Bronchus (tissue), 1 donor: ENCODE results near the genes ADAT2, LTV1 and ZC2HC1B.

DNA sequence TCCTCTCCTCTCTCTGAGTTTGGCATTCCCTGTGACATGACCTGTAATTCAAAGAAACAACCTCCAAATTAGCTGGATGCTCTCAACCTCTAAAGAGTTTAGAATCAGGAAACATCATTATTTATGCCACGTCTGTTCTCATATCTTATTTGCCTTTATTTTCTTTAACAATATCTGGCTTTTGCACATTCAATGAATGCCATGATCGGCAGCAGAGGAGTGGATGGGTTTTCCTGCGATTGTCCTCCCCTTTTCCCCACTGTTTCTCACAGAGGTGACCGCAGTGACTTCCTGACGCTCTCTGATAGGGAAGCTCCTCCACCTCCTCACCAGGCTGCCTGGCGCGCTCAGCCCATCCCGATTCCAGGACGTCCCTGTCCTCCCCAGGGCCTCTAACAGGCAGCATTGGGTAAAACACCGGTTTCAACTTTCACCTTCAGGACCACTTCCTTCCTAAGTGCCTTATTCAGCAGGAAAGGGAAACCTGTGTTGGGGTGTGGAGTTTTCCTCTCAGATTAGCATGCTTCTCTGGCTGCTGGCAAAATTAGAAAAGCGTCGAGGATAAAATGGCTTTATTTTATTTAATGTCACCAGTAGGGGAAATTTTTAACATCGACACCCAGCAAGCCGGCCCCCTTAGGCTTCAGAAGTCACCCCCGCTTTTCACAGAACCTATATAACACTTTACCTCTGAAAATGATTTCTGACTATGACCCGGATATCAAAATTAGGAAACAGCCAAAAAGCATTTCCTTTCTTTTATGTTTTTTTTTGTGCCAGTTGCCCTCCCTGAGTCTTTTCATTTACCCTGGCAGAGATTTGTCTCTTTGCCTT lies 570.5 kb upstream of the GJE1 start:
- PRO-cap = bidirectional peak, plus-strand start at position 281 of the sequence, minus-strand start at position 303 of the sequence

DNA sequence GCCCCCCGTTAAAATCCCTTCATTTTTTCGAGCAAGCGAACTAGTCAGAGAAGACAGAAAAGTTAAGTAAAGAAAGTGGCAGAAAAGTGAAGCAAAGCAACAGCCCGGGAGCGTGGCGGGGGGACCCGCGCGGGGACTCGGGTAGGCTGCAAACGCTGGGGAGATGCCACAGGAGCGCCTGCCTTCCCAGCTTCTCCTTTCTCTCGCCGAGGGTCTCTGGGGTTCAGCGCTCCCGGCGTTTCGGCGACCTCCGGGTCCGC lies 535 bp upstream of the ADGRG6 start:
- PRO-cap = no peak

- PRO-cap = no peak
Observed at GRCh38 chr6:142373949-142374325, 72.1 kb downstream of the ADGRG6 start.

GRCh38 chr6:142702404-142703121 lies 242.4 kb downstream of the HIVEP2 start:
- PRO-cap = no peak

DNA sequence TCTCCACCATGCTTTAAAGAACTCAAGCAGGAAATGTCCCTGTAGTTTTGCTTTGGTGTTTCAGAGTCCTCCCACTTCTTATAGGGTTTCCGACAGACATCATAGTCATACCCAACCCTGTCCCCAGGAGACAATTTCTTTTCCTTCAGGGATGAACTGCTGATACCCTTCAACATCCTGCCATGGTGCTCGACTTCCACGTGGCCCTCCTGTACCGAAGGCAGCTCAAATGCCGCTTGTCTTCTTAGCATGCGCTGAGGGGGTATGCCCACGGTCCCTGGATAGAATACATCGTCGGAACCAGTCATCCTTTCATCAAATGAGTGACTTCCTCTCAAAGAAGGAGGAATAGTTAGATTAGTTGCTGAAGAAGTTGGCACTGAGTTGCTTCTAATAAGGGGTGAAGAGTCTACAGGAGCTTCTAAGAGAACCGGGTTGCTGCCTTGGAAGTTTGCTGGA lies 172.2 kb downstream of the HIVEP2 start:
- PRO-cap = no peak

- PRO-cap = no peak
Observed at GRCh38 chr6:142871858-142872441, 73.0 kb downstream of the HIVEP2 start.

GRCh38 chr6:142888737-142889264 lies 56.2 kb downstream of the HIVEP2 start:
- PRO-cap = no peak

GRCh38 chr6:142913470-142914155 lies 31.4 kb downstream of the HIVEP2 start:
- PRO-cap = no peak

GRCh38 chr6:142915722-142916906 lies 28.9 kb downstream of the HIVEP2 start:
- PRO-cap = no peak

DNA sequence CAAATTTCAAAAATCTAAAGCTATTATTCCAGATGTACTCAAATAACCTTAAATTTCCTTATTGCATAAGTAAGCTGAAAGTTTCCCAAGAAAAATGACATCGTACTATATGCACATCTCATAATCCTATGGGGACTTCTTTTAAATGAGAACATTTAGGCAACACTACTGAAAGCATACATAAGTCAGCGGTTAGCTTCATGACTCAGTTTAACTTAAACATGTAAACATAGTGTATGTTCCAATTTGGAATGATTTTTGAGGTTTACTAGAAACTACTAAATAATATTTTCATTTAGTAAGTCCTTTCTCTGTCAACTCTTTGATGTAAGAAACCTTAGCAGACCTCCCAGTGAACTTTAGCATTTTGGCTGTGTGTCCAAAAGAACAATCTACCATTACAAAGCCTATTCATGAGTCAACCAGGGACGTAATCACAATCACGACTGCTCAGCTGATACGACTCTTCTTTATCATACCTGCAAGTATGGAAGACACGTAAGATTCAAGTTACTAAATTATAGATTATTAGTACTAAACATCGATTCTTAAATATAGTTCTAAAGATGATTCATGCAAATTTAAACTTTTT lies 19.3 kb downstream of the HIVEP2 start:
- PRO-cap = no peak

GRCh38 chr6:142945324-142946245 lies 609 bp upstream of the HIVEP2 start:
- PRO-cap = bidirectional peak, plus-strand start at chr6:142946022, minus-strand start at chr6:142945945; bidirectional peak, plus-strand start at chr6:142946112, minus-strand start at chr6:142946080

DNA sequence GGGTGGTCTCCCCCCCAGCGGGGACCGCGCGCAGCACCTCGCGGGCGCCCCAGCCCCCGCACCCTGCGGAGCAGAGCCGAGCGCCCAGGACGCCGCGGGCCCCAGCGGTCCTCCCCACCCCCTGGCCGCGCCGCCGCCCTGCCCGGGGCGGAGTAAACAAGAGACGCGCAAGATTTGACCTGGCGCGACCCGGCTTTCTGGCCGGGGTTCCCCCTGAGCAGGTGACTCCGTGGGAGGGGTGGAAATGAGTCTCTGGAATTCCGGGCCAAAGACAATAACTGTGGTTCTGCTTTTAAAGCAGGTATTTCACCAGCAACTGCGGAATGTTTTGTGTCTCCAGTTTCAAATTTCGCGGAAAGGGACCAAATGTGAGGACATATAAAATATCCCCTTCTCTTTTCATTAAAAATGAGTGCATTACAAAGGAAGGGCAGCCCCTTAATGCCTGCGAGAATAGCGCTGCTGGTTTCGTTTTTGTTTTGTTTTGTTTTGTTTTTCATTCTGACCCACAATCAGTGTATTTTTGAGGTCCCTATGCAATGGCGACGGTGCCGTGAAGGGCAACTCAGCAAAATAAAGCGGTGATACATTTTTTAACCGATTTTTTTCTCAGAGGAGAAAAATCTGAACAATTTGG lies 2.6 kb upstream of the HIVEP2 start:
- PRO-cap = bidirectional peak, plus-strand start at position 241 of the sequence, minus-strand start at position 65 of the sequence

- PRO-cap = bidirectional peak, plus-strand start at chr6:143450915, minus-strand start at chr6:143450671
Observed at GRCh38 chr6:143450004-143451022, at the start of gene ADAT2. ADAT2 (minus strand) TSS chr6:143450695.

DNA sequence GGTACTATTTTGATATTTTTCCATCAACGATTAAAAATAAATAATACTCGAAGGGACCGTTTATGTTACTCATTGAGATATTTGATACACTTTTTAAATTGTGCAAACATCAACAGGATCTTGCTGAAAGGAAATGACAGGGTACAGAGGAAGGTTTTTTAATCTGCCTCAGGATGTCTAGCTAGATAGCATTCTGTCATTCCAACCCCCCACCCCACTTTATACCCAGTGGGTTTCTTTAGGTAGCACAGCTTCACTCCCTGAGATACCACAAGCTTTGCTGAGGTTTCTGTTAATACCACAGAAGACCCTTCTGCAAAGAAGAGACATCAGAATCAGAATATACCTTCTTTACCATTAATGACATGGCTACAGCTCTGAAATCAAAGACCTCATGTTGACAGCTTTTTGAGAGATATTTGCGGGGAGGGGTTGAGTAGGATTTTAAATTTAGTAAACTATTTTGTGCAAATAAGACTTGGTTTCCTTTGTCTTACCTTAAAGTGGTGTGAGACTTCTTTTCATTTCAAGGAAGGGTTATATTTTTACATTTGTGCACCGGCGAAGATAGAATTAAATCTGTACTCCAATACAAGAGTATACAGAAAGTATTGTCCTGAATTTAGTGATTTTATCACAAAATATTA lies 1.4 kb downstream of the PHACTR2 start:
- PRO-cap = no peak

- PRO-cap = no peak
Observed at GRCh38 chr6:143679870-143680576, 2.3 kb downstream of the PHACTR2 start.

DNA sequence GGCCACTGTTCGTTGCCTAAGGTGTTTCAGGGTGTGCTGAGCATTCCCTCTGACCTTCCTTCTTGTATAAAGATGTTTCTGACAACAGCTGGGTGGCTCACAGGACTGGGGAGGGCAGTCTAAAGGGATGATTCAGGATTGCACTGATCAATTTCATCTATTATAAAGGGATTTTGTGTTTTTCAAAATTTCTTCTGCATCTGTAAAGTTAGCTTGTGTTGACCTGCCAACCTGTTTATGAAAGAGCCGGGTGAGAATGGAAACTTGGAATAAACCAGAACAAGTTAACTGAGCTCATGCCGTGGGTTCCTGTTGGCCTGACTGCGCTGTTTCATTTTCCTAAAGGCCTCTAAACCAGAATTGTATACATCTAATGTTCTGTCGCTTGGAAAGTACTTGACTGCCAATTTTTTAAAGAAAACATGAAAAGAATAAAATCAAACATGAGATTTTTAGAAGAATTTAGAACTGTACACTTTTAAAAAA lies 14.4 kb downstream of the PHACTR2 start:
- PRO-cap = no peak

- PRO-cap = no peak
Observed at GRCh38 chr6:143755270-143755478, 77.4 kb downstream of the PHACTR2 start.

- PRO-cap = bidirectional peak, plus-strand start at chr6:143843349, minus-strand start at chr6:143843166
Observed at GRCh38 chr6:143842349-143843438, at the start of gene LTV1. LTV1 (plus strand) TSS chr6:143843338.

GRCh38 chr6:143864360-143865021 lies at the start of gene ZC2HC1B:
ZC2HC1B (plus strand) TSS chr6:143864474.
- PRO-cap = no peak

DNA sequence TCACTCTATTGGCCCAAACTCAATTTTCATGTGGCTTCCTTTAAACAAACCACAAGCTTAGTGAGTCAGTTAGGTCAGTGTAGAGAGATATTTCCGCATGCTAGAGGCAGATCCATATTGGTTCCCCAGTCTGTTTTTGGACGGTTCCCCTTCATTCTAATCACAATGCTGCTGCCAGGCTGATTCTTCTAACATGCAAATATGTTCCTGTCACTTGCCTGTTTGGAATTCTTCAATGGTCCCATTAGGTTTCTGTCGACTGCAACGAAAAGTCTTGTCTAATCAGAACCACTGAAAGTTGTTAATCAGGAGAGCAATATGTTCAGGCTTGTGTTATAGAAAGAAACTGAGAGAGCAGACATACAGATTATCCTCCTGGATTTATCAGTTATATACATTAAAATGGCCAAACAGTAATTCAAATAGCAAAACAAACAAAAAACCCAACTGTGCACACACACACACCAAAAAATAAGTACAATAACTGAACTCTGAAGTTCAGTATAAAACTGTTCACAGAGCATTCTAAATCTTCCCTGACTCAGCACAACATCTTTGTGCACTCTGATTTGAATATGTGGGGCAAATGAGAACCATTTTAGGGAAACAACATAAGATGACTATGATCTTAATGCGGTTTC lies 42.0 kb downstream of the PLAGL1 start:
- PRO-cap = no peak